Peyer's patch (tissue), 4 donors: ENCODE measurements around the genes MIIP, PRAMEF25 and HNRNPCL2.

- PRO-cap: bidirectional peak, plus-strand start at chr1:12019474, minus-strand start at chr1:12019244
- RAMPAGE, long total RNA, 4 experiments: start-site peak on the plus strand in 3 of 4 experiments, at chr1:12019487-12019507 at its widest, 18 to 47 reads per replicate
These were observed at the start of gene MIIP for GRCh38 chr1:12019106-12020112. TSS of gene MIIP (plus strand) at chr1:12019498.

GRCh38 chr1:12137034-12137277 is 29.8 kb upstream of the TNFRSF1B start:
- PRO-cap: unidirectional peak, plus-strand start at chr1:12137115
- RAMPAGE, long total RNA, 4 experiments: no peak in any of the 4 experiments

GRCh38 chr1:12142249-12142843 is 24.4 kb upstream of the TNFRSF1B start:
- PRO-cap: no peak
- RAMPAGE, long total RNA, 4 experiments: no peak in any of the 4 experiments

DNA sequence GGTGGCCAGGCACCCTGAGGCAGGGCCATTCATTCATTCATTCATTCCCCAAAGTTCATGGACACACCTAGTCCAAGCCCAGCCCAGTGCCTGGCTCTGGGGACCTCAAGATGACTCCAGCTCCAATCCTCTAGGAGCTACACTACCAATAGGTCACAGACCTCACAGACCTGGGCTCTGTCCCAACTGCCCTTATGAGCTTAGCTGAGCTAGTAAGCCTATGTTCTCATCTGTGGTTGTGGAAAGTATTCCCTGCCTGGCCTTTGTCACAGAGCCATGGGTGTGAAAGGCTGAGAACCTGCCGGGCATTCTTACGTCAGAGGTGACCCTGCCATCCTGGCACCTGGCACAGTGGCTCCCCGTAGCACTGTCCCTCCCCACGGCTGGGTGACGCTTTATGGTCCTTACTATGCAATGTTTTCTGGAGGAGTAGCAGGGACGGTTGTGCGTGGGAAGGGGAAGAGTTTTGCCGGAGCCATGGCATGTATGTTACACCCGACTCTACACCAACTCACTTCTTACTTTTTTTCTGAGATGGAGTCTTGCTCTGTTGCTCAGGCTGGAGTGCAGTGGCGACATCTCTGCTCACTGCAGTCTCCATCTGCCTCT is 3.5 kb downstream of the TNFRSF1B start:
- PRO-cap: bidirectional peak, plus-strand start at position 414 of the sequence, minus-strand start at position 194 of the sequence
- RAMPAGE, long total RNA, 4 experiments: no peak in any of the 4 experiments

- PRO-cap: bidirectional peak, plus-strand start at chr1:12184499, minus-strand start at chr1:12184227
- RAMPAGE, long total RNA, 4 experiments: no peak in any of the 4 experiments
These were observed 17.4 kb downstream of the TNFRSF1B start for GRCh38 chr1:12183889-12184881.

DNA sequence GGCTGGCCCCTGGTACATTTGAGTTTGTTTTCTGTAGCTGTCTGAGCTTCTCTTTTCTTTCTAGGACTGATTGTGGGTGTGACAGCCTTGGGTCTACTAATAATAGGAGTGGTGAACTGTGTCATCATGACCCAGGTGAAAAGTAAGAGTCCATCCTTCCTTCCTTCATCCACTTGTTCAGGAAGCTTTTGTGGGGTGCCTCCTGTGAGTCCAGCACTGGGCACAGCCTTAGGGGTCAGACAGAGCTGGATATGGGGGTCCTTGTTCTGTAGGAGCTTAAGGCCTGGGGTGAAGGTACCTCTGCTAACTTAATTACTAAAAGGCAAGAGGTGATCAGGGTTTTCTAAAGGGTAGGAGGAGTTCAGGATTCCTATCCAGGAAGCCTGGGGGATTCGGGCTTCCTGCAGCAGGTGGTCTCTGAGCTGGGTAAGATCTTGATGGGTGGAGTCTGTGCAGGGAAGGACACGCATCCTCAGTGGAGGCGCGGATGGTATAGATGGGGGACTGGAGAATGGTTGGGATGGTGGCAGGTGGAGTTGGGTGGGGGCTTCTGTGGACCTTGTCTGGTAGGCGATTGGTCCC is 27.2 kb downstream of the TNFRSF1B start:
- PRO-cap: no peak
- RAMPAGE, long total RNA, 4 experiments: no peak in any of the 4 experiments

- PRO-cap: no peak
- RAMPAGE, long total RNA, 4 experiments: no peak in any of the 4 experiments
These were observed 63.6 kb downstream of the VPS13D start for GRCh38 chr1:12293369-12293957.

GRCh38 chr1:12407229-12407776 is 177.5 kb downstream of the VPS13D start:
- PRO-cap: no peak
- RAMPAGE, long total RNA, 4 experiments: no peak in any of the 4 experiments

- PRO-cap: no peak
- RAMPAGE, long total RNA, 4 experiments: no peak in any of the 4 experiments
These were observed 170.2 kb downstream of the DHRS3 start for GRCh38 chr1:12447812-12448254.

GRCh38 chr1:12474044-12474626 is 143.9 kb downstream of the DHRS3 start:
- PRO-cap: no peak
- RAMPAGE, long total RNA, 4 experiments: no peak in any of the 4 experiments

DNA sequence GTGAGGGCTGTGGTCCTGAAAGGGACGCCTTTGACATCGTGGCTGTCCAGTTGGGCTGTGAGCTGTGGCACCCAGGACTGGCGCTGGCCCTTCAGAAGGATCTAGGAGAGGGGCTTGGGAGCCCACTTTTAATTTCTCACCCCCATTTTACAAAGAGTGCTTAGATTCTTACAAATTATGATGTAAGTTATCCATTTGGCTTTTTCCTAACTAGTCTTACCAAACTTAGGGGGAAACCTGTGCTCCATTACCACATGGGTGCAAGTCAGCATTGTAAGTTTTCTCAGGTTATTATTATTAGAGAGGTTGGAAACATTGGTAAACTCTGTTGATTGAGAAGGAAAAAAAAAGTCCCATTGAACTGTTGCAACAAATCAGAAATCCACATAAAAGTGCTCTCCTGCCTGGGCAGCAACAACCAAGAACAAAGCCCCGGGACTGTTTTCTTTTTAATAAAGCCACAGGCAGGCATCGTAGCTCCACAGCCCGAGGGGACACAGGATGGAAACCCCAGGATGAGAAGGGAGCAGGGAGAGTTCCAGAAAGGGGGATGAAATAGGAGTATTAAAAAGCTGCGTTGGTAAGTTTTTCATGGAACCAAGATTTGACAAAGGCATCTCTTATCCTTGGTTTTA is 108.3 kb downstream of the DHRS3 start:
- PRO-cap: no peak
- RAMPAGE, long total RNA, 4 experiments: no peak in any of the 4 experiments

DNA sequence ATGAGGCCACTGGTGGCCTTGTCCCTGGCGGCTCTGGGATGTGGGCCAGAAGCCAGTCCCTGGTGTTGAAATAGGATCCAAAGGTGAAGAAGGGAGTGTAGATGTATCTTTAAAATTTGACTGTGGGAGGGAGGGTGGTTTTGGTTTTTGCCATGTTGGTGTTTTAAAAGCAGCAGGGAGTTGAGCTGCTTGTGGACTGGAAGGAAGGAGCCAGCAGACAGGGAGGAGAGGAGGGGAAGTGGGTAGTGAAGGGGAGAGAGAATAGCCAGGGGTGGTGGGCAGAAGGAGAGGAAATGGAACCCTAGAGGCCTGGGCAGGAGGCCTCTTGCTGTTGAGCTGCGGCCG is 92.5 kb downstream of the DHRS3 start:
- PRO-cap: no peak
- RAMPAGE, long total RNA, 4 experiments: no peak in any of the 4 experiments

DNA sequence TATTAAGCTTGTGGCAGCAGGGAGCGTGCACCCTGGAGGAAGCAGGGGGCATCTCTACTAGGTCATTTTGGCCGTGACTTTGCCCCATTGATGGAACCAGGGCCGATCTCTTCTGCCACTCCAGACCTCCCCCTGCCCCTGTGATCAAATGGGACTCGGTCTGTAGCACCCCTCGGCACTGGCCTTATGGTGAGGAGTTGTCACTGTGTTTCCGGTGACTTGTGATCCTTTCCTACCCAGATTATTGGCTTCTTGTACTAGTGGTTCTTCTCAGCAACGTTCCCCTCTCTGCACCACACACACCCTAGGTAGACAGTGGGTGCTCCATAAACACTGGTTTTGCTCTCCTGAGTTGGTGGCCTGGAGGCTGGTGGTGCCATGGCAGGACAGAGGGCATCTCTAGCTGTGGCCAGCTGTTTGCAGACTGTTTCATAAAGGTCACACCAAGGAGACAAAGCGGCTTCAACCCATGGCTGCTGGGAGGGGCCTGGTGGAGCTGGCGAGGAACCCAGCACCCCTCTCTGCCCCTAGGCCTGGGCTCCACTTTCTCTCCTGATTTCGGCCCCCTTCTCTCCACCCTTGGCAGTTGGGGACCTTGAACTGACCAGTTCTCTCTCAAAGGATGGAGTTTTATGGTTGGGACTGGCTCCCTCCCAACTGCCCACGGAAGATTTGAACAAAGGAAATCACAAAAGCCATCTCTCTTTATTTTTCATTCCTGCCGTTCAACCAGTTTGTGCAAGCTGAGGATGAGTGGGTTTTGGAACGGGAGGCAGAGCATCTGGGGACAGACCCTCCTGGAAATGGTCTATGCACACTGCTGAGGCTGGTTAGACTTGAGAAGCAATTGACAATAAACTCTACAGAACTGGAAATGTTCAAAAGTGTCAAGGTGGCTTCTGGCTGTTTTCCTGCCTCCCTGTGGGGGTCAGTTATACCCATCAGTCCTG is 50.5 kb downstream of the DHRS3 start:
- PRO-cap: no peak
- RAMPAGE, long total RNA, 4 experiments: no peak in any of the 4 experiments

DNA sequence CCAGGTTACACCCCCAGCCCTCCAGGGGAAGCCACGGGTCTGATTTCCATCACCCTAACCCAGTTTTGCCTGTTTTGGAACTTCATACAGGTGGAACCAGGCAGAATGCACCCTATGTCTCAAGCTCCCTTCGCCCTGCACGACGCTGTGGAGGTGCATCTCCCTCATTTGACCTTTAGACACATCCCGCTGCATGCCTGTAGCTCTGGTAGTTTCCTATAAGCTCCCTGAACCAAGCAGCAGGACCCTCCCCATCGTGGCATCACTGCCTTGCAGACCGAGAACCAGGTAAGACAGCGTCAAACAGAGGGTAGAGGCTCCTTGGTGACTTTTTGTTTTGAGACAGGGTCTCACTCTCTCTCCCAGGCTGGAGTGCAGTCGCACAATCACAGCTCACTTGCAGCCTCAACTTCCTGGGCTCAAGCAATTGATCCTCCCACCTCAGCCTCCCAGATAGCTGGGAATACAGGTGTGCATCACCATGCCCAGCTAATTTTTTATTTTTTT is 40.0 kb downstream of the DHRS3 start:
- PRO-cap: no peak
- RAMPAGE, long total RNA, 4 experiments: no peak in any of the 4 experiments

DNA sequence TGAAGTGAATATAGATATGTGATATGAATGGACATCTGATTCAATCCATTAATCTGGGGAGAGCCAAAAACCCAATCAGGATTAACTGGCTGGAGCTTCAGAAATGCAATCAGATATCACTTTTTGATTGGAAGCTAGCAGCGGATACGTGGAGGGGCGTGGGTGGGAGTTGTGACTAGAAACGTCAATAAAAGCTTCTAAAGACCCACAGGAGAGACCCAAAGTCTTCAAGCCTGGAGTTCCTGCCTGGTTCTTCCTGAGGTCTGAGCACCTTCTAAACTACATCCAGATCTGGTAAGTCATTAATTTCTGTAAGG is at the start of gene PRAMEF25:
PRAMEF25 (plus strand) TSS at position 161 of the 317 bp plus-strand sequence.
- PRO-cap: no peak
- RAMPAGE, long total RNA, 4 experiments: no peak in any of the 4 experiments

GRCh38 chr1:13116631-13117071 is at the start of gene HNRNPCL2:
TSS of gene HNRNPCL2 (minus strand) at chr1:13116854.
- PRO-cap: no peak
- RAMPAGE, long total RNA, 4 experiments: no peak in any of the 4 experiments

DNA sequence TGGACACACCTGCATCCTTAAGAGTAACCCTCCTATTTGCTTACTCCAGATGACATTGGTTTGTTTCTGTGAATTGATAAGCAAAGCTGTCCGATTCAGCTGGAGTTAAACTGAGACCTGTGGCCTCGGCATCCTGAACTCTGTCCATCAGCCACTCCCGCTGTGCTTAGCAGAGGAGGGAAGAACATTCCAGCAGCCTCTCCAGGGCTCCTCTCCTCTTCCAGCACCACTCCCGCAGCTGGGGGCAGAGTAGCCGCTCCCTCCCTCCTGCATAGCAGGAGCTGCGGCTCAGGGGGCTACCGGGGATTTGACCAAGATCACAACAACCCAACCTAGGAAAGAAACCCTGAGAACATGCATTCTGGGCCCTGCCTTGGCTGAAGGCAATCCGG is 8.8 kb downstream of the LRRC38 start:
- PRO-cap: no peak
- RAMPAGE, long total RNA, 4 experiments: no peak in any of the 4 experiments

GRCh38 chr1:13613777-13614012 is 30.1 kb downstream of the PDPN start:
- PRO-cap: no peak
- RAMPAGE, long total RNA, 4 experiments: no peak in any of the 4 experiments

DNA sequence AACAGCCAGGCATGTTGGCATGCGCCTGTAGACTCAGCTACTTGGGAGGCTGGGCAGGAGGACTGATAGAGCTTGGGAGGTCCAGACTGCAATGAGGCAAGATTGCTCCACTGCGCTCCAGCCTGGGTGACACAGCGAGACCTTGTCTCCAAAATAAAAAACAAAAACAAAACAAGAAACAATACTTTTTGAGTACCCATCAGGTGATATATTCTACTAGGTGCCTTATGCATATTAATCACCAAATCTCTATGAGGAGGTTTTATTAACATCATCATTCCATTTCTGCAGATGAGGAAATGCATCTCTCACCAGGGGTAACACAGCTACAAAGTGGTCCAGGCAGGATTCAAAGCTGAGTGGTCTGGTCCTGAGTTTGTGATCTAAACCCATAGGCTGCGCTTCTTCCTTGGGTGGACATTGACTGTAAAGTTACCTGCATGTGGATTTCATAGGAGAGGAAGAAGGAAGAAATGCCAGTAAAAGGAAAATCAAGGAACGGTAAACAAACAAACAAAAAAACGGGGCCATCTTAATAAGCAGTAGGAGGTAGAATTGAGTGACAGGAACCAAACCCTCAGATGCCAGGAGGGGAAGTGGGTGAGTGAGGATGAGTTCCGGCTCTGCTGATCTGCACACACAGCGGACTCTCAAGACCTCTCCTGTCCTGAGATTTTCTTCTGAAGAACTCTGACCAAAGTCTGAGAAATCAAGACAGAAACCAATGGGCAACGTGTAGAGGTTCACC is 323.4 kb downstream of the PRDM2 start:
- PRO-cap: no peak
- RAMPAGE, long total RNA, 4 experiments: start-site peak on the plus strand in 1 of 4 experiments, centred at position 281 of the sequence, 18 reads per replicate

- PRO-cap: no peak
- RAMPAGE, long total RNA, 4 experiments: no peak in any of the 4 experiments
These were observed 178.6 kb upstream of the KAZN start for GRCh38 chr1:14419748-14420382.